ENCODE measurements around a stretch of chr6.

DNA sequence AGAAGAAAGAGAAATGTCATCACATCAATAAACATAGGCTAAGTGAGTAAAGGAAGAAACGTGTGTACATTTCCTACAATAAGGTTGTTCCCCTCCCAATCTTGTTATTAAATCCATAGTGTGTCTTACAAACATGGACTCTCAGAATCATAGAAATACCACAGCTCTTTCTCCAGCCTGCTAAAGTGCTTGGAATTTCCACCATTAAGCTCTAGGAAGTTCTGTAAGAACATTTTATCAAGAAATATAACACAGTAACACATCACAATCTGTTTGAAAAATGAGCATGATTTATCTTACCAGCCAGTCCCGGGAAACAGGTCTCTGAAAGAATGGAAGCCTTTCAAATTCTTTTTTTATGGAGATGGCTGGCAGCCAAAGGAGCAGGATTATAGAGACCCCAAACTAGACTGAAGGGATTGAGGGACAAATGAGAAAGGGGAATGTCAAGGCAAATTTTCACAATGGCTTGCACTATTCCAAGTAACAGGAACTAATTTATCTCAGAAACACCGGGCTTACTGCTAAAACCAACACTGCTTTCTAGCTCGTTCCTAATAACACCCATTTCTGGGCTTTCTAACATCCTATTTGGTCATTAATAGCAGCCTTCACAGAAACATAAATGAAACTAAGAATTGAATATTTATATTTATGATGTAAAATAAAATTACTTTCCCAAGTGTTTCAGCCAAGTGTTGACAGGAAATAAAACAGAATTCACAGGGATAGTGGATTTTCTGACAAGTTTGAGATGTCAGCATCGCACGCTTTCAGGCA is 4.4 kb upstream of the TNFAIP3 start:
- PRO-cap, result no peak
- RRBS, result no CpG with 5 or more reads among the region's 6 CpGs

GRCh38 chr6:137872525-137873089 is 5.5 kb downstream of the TNFAIP3 start:
- PRO-cap, result no peak
- RRBS, result no CpG with 5 or more reads among the region's 2 CpGs

DNA sequence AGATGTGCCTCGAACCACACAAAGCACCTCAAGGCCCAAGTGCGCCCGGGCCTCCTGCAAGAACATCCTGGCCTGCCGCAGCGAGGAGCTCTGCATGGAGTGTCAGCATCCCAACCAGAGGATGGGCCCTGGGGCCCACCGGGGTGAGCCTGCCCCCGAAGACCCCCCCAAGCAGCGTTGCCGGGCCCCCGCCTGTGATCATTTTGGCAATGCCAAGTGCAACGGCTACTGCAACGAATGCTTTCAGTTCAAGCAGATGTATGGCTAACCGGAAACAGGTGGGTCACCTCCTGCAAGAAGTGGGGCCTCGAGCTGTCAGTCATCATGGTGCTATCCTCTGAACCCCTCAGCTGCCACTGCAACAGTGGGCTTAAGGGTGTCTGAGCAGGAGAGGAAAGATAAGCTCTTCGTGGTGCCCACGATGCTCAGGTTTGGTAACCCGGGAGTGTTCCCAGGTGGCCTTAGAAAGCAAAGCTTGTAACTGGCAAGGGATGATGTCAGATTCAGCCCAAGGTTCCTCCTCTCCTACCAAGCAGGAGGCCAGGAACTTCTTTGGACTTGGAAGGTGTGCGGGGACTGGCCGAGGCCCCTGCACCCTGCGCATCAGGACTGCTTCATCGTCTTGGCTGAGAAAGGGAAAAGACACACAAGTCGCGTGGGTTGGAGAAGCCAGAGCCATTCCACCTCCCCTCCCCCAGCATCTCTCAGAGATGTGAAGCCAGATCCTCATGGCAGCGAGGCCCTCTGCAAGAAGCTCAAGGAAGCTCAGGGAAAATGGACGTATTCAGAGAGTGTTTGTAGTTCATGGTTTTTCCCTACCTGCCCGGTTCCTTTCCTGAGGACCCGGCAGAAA is 14.2 kb downstream of the TNFAIP3 start:
- PRO-cap, result no peak
- RRBS, result 95% methylated on average over 8 of the region's 27 CpGs

- PRO-cap, result no peak
- RRBS, result no CpG with 5 or more reads among the region's 5 CpGs
Observed at GRCh38 chr6:137904341-137904831, 37.3 kb downstream of the TNFAIP3 start.

DNA sequence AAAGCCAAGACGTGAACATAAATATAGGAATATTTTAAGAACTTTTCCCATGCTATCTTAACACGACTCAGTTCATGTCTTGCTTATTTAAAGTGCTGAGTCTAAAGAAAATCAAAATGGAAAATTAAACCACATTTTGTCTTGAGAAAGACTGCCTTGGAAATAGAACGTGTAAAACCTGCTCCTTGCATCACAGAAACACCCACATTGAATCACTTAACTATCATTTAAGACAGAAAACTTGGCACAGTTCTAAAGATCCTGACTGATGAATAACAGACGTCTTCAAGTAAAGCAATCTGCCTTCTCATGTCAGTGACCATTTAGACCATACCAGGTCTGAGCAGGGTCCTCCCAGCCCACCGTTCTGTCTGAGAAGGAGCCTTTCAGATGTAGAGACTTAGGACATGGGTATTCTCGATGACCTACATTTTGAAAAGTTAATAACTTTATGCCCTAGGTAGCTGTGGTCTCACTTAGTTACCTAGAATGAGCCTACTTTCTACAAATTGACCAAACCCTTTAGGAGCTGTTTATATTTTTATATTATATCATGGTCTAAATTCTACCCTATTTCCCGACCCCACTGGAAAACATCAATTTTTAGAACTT is 7.3 kb downstream of the PERP start:
- PRO-cap, result no peak
- RRBS, result no CpG with 5 or more reads among the region's 7 CpGs

- PRO-cap, result no peak
- RRBS, result no CpG with 5 or more reads among the region's 4 CpGs
Observed at GRCh38 chr6:138162817-138163290, 1.1 kb downstream of the ARFGEF3 start.

- PRO-cap, result no peak
- RRBS, result no CpG with 5 or more reads among the region's 7 CpGs
Observed at GRCh38 chr6:138259003-138259549, 40.8 kb upstream of the PBOV1 start.

- PRO-cap, result bidirectional peak, plus-strand start at chr6:138411608, minus-strand start at chr6:138411348
- RRBS, result no CpG with 5 or more reads among the region's 3 CpGs
Observed at GRCh38 chr6:138411092-138411698, 7.2 kb downstream of the HEBP2 start.

DNA sequence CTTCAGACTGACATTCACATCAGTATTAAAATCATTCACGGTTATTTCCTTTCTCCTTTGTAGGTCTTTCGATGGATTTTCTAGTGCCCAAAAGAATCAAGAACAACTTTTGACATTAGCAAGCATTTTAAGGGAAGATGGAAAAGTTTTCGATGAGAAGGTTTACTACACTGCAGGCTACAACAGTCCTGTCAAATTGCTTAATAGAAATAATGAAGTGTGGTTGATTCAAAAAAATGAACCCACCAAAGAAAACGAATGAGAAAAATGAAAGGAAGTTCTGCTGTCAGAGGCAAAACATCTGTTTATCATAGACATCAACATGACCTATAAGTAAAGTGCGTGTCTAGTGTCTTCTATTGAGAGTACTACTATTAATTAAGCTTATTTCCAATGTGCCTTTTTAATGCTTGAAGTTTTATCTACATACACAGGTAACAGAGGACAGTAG is 8.8 kb downstream of the HEBP2 start:
- PRO-cap, result no peak
- RRBS, result no CpG with 5 or more reads among the region's 5 CpGs

DNA sequence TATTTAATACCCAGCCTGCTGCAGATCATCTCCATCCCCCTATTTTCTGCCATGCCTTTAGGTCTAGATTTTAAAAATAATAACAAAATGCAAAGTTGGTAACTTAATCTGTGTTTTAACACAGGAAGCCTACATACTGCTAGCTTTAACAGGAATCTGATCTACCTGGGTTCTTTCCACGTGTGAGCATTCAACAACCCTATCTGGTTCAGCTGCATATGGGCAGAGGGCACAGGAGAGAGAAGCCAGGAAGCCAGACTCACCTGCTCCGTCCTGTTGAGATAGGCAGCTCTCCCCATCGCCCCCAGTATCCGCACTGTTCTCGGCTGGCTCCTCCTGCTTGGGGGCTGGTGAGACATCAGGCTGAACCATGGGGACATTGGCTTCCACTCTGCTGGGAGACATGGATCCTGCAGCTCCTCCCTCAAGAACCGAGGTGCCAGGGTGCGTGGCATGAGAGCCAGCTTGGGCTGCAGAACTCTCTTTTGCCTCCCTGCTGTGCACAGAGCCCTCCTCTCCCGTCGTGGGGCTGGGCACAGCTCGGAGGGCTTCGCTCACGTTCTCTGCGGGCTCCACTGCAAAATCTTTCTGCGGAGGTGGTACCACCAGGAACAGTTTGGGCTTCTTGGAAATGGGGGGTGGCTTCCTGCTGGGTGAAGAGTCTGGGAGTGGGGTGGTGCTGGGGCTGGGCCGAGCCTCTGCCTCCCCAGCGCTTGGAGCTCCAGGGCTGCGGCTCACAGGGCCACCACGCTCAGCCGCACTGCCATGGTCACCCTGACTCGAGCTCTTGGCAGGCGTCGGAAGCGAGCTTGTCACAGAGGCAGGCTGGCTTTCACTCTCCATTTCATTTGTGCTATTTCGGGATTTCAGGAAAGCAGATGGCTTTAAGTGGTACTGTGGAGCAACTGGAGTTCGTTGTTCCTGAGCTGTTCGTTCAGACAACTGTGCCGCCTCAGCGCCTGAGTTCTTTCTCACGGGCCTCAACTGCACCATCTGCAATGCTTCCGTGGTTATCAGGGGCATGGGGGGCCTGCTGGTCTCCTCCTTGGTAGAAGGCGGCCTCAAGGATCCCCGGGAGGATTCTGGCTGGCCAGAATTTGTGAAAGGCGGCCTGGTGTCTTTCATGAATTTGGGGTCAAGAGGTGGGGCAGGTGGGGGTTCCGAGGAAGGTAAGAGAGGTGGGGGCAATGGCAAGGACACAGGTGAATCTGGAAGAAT is 26.5 kb downstream of the HEBP2 start:
- PRO-cap, result no peak
- RRBS, result no CpG with 5 or more reads among the region's 34 CpGs

- PRO-cap, result no peak
- RRBS, result no CpG with 5 or more reads among the region's 3 CpGs
Observed at GRCh38 chr6:138500914-138501113, 1.5 kb upstream of the NHSL1 start.

DNA sequence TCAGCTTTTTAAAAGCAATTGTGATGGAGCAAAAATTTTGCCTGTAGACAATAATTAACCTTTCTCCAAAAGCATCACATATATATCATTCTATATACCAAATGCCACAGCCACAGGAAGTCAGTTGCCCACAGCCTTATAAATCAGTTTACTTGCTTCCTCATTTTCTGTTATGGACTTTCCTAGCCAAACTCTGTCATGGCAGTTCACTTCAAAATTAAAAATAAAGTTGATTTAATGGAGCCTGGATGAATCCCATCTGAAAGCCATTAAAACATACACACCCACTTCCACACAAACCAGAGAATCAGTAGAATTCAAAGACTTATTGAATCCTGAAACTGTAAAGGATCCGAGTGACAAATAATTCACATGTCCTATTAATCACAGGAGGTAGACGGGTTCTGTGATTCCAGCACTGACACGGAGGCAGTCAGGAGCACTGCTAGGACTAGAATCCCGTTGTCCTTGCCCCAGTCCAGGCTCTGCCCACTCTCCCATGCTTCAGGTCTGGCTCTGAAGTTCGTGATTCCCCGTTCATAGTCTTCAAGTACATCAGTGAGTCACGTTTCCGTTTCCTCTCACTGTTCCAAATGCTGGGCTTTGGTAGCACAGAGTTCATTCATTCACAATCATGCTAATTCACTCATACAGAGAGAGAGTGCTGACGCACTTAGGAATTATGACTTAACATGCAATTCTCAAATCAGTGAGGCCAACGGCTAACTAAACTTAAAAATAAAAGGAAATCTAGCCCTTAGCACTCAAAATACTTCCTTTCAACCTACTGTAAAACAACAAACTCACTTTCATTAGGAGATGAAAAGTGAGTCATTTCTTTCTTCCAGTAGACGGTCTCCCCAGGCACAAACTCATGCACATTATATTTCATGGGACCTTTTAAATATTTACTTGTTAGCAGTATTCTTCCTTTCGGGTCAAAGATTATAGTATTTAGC is 93.8 kb upstream of the NHSL1 start:
- PRO-cap, result bidirectional peak, plus-strand start at position 847 of the sequence, minus-strand start at position 518 of the sequence
- RRBS, result no CpG with 5 or more reads among the region's 12 CpGs

- PRO-cap, result no peak
- RRBS, result no CpG with 5 or more reads among the region's 3 CpGs
Observed at GRCh38 chr6:139014985-139015535, 13.5 kb upstream of the ABRACL start.

DNA sequence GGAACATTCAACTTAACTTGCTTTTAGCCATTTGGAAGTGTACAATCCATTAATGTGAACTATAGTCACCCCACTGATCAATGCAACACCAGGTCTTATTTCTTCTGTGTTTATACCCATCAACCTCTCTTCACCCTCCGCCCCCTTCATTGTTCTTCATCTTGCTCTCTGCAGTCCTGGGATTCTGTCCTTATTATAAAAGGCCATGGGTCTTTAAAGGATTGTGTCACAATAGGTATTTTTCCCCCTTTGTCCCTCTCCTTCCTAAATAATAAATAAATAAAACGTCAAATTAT is 1.7 kb downstream of the ABRACL start:
- PRO-cap, result no peak
- RRBS, result no CpG with 5 or more reads among the region's 2 CpGs

- PRO-cap, result no peak
- RRBS, result no CpG with 5 or more reads among the region's 5 CpGs
Observed at GRCh38 chr6:139133453-139133652, 1.5 kb upstream of the HECA start.

- PRO-cap, result no peak
- RRBS, result no CpG with 5 or more reads among the region's 7 CpGs
Observed at GRCh38 chr6:139136887-139137444, 2.1 kb downstream of the HECA start.

DNA sequence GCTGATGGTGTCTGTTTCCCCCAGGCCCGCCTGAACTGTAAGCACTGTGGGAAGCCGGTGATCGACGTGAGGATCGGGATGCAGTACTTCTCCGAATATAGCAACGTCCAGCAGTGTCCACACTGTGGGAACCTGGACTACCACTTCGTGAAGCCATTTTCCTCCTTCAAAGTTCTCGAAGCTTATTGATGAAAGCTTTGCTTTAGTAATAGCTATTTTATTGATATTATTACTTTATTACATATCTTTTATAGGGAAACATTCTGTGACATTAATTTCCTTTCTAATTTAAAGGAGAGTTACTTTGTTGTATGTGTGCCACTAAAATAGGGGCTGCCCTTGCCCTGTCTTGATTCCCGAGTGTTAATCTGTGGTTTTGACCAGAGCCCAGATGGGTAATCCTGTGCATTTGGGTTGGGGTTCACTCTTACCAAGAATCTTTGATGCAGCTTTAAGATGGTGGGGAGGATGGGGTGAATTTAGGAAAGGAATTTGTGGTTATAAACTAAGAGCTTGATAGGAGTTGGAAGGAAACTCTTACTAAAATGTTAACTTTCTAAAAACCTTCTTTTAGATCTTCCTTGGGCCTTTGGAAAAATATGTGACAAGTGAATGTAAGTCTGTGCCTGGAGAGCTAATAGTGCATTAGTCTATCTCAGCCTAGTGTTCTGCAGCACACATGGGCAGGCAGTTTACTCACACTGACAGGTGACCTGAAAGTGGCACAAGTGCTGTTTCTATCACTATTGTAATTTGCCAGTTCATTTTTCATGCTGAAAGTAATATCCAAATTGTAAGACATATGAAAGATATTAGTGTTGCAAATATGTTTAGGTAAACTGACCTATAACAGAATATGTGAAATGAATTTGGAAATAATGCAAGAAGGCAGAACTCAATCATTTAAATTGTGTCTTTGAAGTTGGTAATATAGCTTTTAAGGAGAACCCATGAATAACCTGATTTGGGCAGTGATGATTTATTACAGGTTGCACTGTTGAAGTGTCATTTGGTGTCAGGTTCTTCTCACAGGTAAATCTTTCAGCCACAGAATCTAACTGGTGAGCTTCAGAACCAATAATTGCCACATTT is 42.4 kb downstream of the HECA start:
- PRO-cap, result no peak
- RRBS, result no CpG with 5 or more reads among the region's 10 CpGs

GRCh38 chr6:139178124-139178575 is 43.3 kb downstream of the HECA start:
- PRO-cap, result no peak
- RRBS, result no CpG with 5 or more reads among the region's 3 CpGs

- PRO-cap, result no peak
- RRBS, result no CpG with 5 or more reads among the region's 5 CpGs
Observed at GRCh38 chr6:139181334-139181827, 46.5 kb downstream of the HECA start.

GRCh38 chr6:139372357-139372635 is 2.2 kb downstream of the CITED2 start:
- PRO-cap, result no peak
- RRBS, result no CpG with 5 or more reads among the region's 3 CpGs